Panc1 (cell line): Measurements from ENCODE around the genes CLEC14A, FKBP3 and KLHDC1.

DNA sequence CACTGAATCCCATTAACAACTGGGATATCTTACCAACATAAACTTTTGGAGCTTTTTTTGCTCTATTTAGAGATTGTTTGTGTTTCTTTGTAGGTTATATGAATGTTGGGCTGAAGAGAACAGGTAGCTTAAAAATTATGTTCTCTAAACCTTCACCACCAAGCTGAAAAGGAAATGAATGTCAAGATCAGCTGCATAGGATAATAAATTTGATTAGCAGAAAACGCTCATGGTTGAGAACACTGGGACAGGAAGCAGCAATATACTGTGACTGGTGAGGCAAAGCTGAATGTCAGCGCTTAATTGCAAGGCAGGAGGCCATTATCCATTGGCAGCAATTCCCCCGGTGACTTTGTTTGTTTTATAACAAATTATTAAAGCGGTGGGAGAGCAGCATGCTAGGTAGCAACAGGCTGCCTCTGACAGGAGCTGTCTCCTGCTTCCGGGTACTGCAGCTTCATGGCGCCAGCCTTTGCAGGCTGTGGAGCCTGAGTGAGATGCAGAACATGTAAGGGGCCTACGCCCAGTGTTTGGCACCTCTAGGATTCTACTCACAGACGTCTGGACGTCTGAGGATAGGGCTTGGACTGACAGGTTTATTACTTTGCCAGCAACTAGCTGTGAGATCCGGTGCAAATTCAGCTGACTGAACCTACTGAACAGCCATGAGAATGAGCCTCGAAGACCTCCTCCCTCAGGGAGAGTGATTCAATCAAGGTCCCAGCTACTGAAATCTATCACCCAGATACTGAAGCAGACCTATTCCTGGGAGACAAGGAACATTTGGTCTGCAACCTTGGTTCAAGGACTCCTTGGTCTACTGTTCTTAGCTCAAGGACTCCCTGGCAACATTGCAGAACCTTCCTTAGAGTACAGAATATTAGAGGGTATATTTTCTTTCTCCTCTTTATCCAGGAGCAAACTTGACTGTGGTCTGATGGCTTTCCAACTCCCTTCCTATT lies 82.1 kb upstream of the SSTR1 start:
- RRBS, 2 experiments = 3 to 17% methylated on average over 2 of the region's 11 CpGs

DNA sequence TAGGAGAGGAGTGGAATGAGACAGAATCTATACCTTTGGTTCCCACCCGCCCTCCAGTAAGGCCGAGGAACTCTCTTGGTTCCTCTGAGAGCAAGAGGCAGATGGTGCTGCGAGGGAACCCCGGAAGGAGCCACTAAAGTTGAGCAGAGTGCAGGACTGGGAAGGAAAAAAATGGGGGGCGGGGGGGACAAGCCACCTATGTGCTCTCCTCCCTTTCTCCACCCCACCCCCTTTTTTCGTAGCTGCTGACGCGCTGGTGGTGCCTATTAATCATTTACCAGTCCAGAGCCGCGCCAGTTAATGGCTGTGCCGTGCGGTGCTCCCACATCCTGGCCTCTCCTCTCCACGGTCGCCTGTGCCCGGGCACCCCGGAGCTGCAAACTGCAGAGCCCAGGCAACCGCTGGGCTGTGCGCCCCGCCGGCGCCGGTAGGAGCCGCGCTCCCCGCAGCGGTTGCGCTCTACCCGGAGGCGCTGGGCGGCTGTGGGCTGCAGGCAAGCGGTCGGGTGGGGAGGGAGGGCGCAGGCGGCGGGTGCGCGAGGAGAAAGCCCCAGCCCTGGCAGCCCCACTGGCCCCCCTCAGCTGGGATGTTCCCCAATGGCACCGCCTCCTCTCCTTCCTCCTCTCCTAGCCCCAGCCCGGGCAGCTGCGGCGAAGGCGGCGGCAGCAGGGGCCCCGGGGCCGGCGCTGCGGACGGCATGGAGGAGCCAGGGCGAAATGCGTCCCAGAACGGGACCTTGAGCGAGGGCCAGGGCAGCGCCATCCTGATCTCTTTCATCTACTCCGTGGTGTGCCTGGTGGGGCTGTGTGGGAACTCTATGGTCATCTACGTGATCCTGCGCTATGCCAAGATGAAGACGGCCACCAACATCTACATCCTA lies 1.3 kb downstream of the SSTR1 start:
- RRBS, 2 experiments = 3 to 7% methylated on average over 17 of the region's 57 CpGs

GRCh38 chr14:38255765-38256916 lies at the start of gene CLEC14A:
Gene CLEC14A (minus strand): TSS chr14:38256093.
- RRBS, 2 experiments = 78 to 81% methylated on average over 5 to 9 of the region's 68 CpGs

DNA sequence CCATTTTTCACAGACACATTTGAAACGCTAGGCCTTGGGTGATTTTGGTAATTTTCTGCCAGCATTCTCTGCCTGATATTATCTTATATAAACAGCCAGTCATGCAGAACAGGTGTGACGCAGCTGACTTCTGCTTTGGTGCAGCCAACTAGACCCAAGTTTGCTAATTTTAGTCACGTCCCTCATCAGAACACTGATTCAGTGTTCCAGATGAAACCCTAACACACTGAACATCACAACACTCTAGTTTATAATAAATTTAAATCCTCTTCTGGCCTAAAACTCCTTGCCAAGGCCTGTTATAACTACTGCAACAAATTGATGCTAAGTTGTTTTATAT lies 386.1 kb downstream of the SEC23A start:
- RRBS, 2 experiments = no CpG with 5 or more reads among the region's 3 CpGs

GRCh38 chr14:38868407-38868759 lies 234.7 kb downstream of the SEC23A start:
- RRBS, 2 experiments = no CpG with 5 or more reads among the region's 4 CpGs

DNA sequence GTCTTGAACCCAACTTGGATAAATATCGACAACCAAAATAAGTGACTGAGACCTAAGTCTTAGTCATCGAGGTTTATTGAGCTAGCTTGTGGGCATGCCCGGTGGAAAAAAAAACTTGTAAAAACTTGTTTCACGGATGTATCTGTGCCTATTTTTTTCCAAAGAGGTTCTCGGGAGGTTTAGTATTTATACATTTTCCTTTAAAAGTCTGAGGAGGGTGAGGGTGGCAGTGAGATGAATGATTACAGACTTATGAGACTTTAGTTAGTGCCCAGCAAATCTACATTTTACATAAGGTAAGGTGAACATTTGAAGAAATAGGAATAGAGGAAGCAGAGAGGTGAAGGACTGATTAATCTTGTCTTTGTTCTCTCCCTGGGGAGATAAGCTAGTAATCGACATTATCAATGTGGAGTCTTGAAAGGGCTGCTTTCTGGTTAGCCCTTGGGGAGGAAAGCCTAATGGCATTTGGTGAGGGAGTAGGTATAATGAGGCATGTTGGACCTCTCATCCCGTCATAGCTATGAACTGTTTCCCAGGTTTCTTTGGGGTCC lies 13.2 kb downstream of the PNN start:
- RRBS, 2 experiments = no CpG with 5 or more reads among the region's 7 CpGs

DNA sequence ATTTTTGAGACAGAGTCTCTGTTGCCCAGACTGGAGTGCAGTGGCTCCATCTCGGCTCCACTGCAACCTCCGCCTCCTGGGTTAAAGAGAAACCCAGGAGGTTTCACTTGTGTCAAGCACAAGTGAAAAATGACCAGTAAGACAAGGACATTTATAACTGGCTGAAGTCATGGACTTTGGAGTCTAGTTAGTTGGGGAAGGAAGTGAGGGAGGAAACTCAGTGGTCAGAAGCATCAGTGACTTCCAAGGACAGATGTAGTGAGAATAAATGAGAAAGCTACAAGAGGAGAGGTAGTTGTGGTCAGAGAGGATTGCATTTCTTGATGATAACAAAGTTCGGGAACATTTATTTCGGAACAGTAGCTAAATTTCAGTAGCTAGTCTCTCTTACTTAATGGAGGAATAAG lies 85.3 kb downstream of the FBXO33 start:
- RRBS, 2 experiments = no CpG with 5 or more reads among the region's 4 CpGs

DNA sequence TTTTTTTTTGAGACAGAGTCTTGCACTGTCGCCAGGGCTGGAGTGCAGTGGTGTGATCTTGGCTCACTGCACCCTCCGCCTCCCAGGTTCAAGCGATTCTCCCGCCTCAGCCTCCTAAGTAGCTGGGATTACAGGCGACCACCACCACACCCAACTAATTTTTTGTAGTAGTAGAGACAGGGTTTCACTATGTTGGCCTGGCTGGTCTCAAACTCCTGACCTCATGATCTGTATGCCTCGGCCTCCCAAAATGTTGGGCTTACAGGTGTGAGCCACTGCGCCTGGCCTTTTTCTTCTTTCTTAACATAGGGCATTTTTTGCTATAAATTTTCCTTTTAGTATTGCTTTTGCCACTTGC lies 21.1 kb downstream of the FBXO33 start:
- RRBS, 2 experiments = no CpG with 5 or more reads among the region's 7 CpGs

DNA sequence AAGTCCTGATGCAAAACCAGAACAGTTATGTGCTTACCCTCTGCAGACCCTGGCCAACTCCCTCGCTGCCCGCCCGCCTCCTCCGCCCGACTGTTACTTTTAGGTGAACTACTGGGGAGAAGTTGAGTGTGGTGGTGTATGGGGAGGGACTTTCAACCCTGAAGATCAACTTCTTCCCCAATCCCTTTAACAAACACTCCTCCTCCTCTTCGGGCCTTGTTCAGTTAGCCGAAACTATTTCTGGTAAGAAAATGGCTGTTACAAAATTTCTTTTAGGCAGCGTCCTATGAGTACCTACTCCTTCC lies 1.4 kb downstream of the FBXO33 start:
- RRBS, 2 experiments = no CpG with 5 or more reads among the region's 8 CpGs

DNA sequence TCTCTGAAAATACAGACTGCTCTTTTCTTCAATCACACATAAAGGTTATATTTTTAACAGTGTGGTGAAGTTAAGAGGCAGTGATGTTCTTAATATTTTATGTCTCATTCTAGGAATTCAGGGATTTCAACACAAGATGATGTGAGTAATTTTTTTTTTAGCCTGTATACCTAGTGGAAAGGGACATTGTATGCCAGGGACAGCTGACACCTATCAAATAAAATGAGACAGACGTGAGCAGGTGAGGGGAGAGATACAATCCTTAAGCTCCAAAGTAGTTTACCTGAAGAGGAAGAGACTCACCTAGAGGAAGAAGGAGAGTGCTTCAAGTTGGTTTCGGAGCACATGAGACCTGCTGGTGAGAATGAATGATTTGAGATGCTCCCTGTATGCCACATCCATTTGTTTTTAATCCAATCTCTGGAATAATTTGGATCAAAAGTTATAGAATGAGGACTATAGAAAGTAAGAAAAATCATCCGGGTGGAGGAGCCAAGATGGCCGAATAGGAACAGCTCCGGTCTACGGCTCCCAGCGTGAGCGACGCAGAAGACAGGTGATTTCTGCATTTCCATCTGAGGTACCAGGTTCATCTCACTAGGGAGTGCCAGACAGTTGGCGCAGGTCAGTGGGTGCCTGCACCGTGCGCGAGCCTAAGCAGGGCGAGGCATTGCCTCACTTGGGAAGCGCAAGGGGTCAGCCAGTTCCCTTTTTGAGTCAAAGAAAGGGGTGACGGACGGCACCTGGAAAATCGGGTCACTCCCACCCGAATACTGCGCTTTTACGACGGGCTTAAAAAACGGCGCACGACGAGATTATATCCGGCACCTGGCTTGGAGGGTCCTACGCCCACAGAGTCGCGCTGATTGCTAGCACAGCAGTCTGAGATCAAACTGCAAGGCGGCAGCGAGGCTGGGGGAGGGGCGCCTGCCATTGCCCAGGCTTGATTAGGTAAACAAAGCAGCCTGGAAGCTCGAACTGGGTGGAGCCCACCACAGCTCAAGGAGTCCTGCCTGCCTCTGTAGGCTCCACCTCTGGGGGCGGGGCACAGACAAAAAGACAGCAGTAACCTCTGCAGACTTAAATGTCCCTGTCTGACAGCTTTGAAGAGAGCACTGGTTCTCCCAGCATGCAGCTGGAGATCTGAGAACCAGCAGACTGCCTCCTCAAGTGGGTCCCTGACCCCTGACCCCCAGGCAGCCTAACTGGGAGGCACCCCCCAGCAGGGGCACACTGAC lies 915.8 kb upstream of the FBXO33 start:
- RRBS, 2 experiments = no CpG with 5 or more reads among the region's 35 CpGs

DNA sequence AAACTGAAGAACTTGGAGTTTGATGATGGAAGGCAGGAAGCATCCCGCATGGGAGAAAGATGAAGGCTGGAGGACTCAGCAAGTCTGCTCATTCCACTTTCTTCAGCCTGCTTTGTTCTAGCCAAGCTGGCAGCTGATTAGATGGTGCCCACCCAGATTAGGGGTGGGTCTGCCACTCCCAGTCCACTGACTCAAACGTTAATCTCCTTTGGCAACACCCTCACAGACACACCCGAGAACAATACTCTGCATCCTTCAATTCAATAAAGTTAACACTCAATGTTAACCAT lies 865.8 kb upstream of the LRFN5 start:
- RRBS, 2 experiments = no CpG with 5 or more reads among the region's 3 CpGs

- RRBS, 2 experiments = no CpG with 5 or more reads among the region's 3 CpGs
These were observed 210.4 kb downstream of the LRFN5 start for GRCh38 chr14:41817013-41817535.

- RRBS, 2 experiments = 4 to 6% methylated on average over 8 of the region's 47 CpGs
These were observed at the start of gene FKBP3 for GRCh38 chr14:45133745-45134564. Gene FKBP3 (minus strand): TSS chr14:45134481.

- RRBS, 2 experiments = 76 to 83% methylated on average over 8 to 19 of the region's 49 CpGs
These were observed 739 bp upstream of the MDGA2 start for GRCh38 chr14:47675984-47676704.

DNA sequence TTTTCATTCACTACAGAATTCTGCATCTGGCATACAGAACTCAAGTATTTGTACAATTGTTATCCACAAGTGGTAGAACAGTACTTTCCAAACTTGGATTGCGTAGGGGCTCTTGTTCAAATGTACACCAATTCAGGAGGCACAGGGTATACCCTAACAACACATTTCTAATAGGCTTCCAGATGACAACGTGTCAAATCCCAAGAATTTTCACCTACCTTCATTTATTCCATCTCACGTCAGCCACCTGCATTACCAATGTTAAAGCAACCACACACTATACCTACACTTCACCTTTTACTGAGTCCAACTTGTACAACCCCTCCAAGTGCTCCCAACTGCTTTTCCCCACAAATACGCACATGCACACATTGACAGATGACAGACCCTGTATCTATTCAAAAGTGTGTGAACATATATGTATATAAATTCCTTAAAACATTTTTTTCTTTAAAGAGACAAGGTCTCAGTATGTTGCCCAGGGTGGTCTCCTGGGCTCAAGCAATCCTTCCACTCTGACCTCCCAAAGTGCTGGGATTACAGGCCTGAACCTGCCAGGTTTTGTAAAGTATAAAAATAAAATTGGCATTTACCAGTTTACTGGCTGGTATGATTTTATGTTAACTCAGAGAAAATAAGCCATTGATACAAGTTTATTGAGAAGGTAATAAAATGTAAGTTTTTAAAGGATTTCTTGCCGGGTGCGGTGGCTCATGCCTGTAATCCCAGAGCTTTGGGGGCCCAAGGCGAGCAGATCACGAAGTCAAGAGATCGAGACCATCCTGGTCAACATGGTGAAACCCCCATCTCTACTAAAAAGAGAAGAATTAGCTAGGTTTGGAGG lies 3.4 kb downstream of the RPS29 start:
- RRBS, 2 experiments = no CpG with 5 or more reads among the region's 9 CpGs

DNA sequence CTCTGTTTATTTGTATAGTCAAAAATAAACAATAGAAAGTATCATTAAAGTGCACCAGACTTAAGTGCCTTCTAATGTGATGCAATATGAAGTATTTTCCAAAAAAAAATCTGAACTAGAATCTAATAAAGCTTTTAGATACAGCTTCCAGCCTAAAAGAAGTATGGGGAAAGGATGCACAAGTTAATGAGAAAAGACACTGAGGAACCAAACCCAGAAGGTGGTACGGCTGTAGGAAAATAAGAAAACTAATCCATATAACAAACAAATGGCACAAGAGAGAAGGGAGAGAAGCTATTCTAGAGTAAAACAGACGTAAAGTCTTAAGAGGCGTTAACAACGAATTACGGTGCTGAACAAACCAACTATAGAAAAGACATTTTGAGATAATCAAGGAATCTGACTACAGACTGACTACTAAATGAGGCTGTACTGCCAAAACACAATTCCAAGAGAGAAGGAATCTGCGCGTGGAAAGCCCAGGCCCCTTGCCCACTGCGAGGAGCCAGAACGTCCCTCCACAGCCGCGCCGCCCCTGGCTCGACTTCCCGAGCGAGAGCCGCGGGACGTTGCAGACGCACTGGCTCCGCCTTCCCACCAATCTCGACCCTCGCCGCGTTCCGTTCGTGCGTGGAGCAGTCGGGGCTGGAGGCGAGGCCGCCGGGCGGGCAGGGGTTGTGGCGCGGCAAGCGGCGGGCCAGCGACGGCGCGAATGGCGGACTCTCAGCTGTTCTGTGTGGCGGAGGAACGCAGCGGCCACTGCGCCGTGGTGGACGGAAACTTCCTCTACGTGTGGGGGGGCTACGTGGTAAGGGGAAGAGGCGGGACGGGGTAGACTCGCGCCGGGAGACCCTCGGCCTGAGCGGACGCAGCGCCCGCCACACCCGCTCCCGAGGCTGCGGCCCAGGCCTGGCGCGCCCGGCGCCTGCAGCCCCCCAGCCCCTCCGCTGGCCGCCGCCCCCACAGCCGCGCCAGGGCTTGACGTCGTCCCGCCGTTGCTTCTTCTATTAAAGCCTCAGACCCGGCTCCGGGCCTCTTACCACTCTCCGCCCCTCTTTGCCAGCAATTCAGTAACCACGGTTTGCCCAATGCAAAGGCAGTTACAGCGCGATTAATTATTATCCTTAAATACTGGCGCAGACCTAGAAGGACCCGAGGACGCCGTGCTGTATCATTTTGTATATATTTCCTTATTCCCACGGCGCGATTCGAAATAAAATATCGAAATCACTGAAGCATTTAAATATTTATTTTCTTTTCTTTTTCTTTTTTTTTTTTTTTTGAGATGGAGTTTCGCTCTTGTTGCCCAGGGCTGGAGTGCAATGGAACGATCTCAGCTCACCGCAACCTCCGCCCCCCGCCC lies at the start of gene KLHDC1:
Gene KLHDC1, plus strand, starts transcription at position 638 of the 1,363 bp plus-strand sequence.
- RRBS, 2 experiments = under 1 to 2% methylated on average over 12 to 18 of the region's 95 CpGs

DNA sequence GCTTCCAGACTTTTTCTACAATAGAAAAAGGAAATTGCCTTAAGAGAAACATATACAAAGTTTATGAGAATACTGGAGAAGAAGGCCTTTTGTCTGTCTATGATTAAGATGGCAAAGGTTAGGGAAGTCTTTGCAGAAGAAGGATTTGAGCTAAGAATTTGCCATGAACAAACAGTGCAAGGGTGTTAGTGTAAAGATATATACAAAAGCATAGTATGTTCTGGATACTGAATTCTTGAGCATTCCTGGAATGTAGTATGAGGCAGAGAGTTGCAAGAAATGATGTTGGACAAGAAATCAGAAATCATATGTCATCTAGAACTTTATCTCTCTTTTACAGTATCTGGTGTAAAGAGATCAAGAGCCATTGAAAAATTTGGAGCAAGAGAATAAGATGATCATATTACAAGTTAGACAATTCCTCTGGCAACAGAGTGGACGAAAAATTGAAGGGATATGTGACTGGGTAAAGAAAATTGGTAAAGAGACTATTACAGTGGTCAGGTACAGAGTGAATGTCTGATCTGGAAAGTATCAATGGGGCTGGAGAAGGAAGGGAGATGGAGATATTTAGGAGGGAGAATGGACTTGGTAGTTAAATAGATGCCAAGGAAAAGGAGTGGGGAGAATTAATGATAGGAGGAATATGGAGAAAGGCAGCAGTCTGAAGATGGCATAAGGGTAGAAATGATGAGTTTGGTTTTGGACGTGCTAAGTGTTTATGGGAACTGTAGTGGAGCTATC lies 22.3 kb upstream of the KLHDC2 start:
- RRBS, 2 experiments = no CpG with 5 or more reads among the region's 2 CpGs

GRCh38 chr14:49771576-49772068 lies 3.7 kb downstream of the KLHDC2 start:
- RRBS, 2 experiments = no CpG with 5 or more reads among the region's 10 CpGs

DNA sequence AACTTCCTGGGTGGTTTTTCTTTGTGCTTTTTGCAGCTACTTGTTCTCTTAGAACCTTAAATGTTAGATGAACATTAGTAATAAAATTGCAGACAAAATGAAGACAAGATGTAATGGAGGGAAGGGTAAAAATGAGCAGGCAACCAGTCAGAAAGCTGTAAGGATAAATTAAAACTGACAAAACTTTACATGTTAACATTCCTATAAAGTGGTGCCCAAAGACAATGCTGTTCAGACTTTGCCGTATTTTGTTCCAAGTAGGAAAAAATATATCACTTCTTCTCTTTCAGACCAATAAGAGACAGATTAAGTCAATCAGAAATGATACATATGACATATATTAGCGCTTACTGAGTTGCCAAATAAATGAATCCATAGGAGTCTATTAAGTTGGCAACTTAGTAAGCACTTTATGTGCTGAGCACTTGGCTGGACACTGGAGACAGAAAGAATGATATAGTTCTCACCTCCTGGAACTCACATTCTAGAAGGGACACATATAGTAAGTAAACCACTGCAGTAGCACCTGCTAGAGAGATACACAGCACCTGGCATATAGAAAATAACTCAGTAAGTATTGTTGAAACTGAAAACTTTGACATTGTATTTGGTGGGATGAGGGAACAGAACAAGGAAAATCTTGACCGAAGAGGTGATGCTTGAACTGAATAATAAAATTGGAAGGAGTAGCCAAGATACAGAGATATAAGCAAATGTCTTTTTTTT lies 7.1 kb downstream of the KLHDC2 start:
- RRBS, 2 experiments = no CpG with 5 or more reads among the region's 3 CpGs

DNA sequence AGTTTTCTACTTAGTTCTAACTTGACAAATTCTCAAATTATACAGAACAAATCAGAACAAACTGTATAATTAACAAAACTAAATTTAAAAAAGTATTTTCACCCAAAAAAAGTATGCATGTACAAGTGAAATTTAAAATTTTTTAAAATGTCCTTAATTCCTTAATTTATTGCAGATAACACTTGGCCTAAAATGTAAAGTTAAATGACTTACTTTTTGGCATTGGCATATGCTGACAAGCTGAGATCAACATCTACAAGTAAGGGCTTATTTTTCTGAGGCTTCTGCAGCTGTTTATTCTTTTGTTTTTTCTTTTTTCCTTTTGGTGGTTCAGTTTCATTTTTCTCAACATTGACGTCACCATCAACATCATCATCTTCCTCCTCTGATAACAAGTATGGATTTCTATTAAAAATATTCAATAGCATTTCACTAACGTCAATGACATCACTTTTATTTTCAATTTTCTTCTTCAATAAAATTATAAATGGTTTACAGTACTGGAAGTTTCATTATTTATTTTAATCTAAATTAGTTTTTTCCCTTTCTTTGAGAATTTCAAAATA lies 24.1 kb downstream of the NEMF start:
- RRBS, 2 experiments = no CpG with 5 or more reads among the region's 2 CpGs